Pericardium fibroblast (primary cell): ENCODE data around the genes MAGT1, PGK1 and CPXCR1.

GRCh38 chrX:77894719-77895996 lies at the start of gene MAGT1:
TSS of gene MAGT1 (minus strand) at chrX:77895435.
- RAMPAGE, long total RNA, result start-site peak on the minus strand at chrX:77895423-77895458, 435 and 532 reads in 2 replicates

GRCh38 chrX:78068888-78069711 lies 34.9 kb upstream of the PGK1 start:
- RAMPAGE, long total RNA, result no peak

DNA sequence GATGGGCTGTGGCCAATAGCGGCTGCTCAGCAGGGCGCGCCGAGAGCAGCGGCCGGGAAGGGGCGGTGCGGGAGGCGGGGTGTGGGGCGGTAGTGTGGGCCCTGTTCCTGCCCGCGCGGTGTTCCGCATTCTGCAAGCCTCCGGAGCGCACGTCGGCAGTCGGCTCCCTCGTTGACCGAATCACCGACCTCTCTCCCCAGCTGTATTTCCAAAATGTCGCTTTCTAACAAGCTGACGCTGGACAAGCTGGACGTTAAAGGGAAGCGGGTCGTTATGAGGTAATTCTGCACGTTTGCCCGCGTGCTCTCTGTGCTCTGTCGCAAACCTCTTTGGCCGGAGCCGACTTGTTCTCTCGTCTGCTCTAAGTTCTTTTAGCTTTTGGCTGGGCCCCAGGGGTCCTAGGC lies at the start of gene PGK1:
PGK1 (plus strand) TSS at position 121 of the 404 bp plus-strand sequence.
- RAMPAGE, long total RNA, result start-site peak on the plus strand centred at position 152 of the sequence, 69 bp wide, 1,272 and 1,489 reads in 2 replicates

- RAMPAGE, long total RNA, result no peak
Measured at GRCh38 chrX:78125485-78126763, 13.5 kb downstream of the TAF9B start.

- RAMPAGE, long total RNA, result no peak
Measured at GRCh38 chrX:78127626-78128367, 11.7 kb downstream of the TAF9B start.

- RAMPAGE, long total RNA, result no peak
Measured at GRCh38 chrX:79081910-79082136, 62.7 kb upstream of the GPR174 start.

GRCh38 chrX:79161391-79162171 lies 17.1 kb downstream of the GPR174 start:
- RAMPAGE, long total RNA, result no peak

DNA sequence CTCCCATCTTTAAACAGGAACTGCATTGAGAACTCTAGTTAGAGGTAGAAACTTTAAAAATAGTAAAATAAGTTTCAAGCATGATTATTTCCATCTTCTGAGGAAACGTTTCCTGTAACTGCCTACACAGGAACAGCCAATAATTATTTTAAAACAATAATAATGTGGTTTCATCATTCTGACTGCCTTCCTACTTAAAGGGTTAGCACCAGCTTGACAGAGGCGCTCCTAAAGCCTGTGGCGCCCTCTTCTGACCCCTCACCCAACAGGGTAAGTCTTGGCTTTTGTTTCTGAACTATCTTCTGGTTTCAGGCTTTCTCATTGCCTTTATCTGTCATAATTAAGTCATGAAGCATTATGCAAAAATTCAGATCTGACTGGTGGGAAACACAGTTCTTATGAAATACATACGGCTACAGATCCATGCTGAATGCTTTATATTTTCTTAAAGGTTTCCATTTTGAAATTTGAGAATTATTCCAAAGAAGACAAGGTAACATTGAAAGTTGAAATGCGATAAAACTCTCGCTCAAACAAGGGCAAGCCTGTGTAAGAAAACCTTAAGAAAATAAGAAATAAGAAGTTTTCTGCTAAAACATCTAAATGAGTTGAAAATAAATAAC lies 96.7 kb downstream of the ITM2A start:
- RAMPAGE, long total RNA, result no peak

- RAMPAGE, long total RNA, result no peak
Measured at GRCh38 chrX:80808506-80809262, 993 bp downstream of the BRWD3 start.

DNA sequence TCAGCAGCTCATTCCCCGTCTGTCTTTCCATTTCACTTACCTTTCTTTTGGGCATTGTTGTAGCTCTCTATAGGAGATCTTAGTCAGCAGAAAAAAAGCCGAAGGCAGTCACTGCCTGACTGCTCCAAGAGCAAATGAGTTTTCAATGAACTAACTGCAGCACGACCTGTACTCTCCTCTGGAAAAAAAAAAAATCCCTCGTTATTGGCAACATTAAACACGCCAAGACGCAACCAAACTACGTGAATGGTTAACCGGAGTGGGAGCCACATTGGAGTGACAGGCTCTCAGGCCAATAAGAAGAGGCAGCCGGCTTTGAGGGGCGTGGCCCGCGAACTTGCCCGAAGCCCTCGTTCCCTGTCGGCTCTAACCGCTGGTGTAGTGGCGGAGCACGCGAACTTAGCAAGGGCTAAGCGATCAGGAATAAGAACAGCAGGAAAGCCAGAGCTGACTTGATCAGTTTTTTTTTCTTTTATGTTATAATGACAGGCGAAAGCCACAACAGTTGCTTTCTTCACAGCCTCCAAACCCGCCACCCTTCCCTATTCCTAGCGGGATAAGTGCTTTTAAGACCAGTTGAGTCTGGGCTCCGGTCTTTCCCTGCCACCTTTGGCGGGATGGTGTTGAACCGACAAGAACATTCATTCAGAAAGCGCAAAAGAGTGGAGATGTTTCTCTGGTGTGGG lies 80.1 kb downstream of the HMGN5 start:
- RAMPAGE, long total RNA, result no peak

DNA sequence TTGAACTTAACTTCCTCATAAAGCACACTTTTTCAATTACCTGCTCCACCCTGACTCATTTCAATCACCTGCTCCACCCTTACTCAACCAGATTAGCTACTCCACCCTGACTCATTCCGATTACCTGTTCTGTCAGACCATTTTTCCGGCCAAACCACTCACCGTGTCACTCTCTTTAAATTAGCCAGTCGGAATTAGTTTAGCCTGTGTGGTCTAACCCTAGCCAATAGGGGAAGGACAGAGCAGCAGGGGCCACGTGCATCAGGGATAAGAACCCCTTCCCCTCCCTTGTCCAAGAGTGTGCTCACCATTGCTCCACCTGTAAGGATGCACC lies 751.7 kb upstream of the POU3F4 start:
- RAMPAGE, long total RNA, result no peak

- RAMPAGE, long total RNA, result no peak
Measured at GRCh38 chrX:84061669-84062435, 126.1 kb downstream of the RPS6KA6 start.

GRCh38 chrX:85903604-85903981 lies 143.8 kb downstream of the CHM start:
- RAMPAGE, long total RNA, result no peak

DNA sequence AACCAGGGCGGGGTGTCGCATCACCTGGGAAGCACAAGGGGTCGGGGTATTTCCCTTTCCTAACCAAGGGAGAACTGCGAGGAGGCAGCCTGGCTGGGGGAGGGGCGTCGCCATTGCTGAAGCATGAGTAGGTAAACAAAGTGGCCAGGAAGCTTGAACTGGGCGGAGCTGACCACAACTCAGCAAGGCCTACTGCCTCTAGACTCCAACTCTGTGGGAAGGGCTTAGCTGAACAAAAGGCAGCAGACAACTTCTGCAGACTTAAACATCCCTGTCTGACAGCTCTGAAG lies 44.8 kb downstream of the CHM start:
- RAMPAGE, long total RNA, result no peak

DNA sequence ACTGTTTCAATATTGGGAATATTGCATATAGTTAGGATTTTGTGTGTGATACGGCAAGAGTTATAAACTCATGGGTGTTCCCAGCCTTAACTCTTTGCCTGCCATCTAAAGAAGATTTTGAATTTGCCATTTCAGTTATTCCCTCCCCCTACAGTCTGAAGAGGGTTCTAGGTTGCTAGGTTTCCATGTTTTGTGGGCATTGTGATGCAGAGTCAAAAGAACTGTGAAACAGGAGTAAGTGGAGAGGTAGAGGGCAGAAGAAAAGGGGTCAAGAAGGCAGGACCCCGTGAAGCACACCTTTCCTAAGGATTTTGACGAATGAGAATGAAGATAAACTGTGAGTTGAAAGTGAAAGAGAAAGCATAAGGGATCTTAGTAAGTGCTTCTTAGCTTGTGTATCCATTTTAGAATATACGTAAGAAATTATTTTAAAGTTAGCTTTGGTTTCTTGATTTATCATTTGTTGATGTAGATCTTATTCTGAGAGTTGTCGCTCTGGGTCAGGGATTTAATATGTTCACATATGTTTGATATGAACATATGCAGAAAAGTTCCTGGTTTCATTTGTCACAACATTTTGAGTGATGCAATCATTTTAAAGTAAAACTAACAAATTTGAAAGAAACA lies at the start of gene CPXCR1:
CPXCR1 (plus strand) TSS at position 231 of the 627 bp plus-strand sequence.
- RAMPAGE, long total RNA, result no peak

DNA sequence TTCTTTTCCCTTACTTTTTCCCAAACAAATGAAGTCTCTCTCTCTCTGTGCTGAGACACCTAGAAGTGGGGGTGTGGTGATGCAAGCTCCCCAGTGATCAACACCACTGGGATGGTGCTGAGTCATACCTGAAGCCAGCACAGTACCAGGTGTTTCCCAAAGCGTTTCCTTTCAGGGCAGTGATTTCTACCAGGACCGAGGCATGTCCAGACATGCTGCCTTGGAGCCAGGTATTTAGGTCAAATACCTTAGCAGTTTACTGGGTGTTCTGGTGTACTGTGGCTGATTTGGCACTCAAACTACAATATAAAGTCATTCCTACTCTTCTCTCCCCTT lies 726.5 kb downstream of the FAM133A start:
- RAMPAGE, long total RNA, result no peak

DNA sequence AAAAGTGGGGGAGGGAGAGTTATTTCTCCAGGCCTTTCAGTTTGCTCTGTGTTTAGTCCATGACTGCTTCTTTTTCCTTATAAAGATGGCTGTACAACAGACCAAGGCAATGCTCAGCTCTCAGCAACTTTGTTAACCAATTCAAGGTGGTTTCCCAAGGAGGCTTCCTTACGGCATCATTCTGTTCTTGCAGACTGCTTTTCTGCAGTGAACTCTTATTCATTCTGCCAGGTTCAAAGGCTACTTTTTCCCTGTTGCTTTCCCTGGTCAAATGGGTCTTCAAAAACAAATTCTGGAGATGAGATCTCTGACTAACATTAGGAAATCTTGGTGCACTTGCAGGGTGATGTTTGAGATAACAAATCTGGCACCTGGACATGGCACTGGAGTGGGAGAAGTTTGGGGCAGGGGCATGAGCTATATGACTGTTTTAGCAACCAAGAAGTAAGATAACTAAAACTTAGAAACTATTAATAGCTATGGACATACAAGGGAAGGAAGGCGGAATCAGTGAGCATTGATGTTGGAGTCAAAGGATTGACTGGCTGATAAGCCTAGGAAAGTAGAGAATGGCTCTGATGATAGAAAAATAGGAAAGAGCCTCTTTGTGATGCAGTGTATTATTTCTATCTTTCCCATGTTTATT lies 129.8 kb downstream of the RPA4 start:
- RAMPAGE, long total RNA, result no peak

DNA sequence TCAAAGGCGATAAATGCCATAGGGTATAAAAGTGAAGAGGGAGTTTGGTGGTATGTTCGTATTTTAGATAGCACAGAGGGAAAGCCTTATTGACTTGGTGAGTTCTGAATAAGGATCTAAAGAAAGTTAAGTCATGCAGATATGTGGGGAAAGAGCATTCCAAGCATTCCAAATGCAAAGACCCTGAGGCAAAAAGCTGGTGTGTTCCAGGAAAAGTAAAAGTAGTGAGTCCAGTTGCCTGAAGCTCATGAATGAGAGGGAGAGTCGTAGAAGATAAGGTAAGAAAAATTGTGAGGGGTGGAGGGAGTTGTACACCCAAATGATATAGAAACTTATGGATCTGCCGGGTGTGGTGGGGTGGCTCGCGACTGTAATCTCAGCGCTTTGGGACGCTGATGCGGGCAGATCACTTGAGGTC lies 426.7 kb downstream of the RPA4 start:
- RAMPAGE, long total RNA, result no peak

DNA sequence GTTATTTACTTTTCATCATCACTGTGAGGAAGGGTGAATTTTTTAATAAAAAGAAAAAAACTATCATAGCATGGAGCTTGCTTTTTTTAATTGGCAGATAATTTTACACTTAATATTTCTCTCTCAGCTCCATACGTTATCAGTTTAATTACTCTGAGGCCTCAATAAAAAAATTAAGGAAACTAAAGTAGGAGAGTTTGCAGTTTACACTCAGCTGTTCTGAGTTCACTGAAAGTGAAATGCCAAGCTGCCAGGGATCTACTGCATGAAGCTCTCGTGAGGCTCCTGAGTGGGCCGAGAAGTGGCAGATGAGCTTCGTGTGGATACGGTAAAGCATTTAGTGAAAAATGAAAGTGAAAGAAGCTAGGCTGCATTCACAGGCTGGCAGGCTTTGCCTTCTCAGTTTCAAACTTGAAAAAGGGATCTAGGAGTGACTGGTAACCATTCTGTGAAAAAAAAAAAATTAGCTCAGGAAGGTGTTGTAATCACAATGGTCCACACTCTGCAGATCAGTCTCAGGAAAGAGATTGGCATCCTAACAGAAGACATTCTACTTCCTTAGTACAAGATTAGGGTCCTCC lies 679.8 kb downstream of the RPA4 start:
- RAMPAGE, long total RNA, result no peak

DNA sequence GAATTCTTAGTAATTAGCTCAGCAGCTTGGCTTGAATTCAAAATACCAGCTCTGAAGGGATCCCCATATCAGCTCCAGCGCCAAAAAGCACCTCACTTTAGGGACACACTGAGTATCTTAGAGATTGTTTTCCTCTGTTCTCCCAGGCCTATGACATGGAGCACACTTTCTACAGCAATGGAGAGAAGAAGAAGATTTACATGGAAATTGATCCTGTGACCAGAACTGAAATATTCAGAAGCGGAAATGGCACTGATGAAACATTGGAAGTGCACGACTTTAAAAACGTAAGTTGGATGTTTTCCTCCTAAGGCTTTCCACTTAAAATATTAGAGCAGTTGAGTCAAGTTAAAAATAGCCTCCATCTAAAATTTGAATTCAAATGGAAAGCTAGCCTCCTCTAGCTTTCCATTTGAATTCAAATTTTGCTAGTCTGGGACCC lies 9.0 kb downstream of the TNMD start:
- RAMPAGE, long total RNA, result no peak